RPMI7951 (cell line): ENCODE data around the genes UQCC6 and ALDH1L2.

- RAMPAGE, long total RNA, result no peak
Observed at GRCh38 chr12:102961092-102961839, 3.8 kb downstream of the ASCL1 start.

DNA sequence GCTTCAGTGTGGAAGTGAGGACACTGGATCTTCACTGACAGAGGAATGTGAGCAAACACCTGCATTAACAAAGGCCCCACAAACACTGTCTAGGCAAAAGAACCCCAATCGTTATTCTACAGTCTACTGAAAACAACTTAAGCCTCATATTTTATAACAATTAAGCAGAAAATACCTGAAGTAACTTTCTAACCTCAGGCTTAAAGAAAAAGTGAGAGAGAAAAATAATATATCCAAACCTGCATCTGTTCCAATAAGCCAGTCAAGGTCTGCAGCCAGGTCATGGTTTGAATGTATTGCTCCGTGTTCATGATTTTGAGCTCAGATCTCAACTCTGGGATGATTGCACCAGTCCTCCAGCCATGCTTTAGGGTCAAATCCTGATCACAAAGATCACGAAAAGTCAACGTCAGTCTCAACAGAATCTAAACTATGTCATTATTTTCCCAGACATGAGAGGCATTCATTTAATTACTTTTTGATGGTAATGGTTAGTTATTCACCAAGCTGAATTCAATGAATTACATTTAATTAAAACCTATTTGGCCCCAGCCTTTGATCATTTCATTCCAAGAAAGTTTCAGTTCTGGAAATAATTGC is 55.8 kb downstream of the NT5DC3 start:
- RAMPAGE, long total RNA, result no peak

GRCh38 chr12:103956841-103957712 is at the start of gene UQCC6:
TSS of gene UQCC6 (minus strand) at chr12:103957215.
- RAMPAGE, long total RNA, result no peak

GRCh38 chr12:104137037-104137465 is 959 bp downstream of the NFYB start:
- RAMPAGE, long total RNA, result no peak

DNA sequence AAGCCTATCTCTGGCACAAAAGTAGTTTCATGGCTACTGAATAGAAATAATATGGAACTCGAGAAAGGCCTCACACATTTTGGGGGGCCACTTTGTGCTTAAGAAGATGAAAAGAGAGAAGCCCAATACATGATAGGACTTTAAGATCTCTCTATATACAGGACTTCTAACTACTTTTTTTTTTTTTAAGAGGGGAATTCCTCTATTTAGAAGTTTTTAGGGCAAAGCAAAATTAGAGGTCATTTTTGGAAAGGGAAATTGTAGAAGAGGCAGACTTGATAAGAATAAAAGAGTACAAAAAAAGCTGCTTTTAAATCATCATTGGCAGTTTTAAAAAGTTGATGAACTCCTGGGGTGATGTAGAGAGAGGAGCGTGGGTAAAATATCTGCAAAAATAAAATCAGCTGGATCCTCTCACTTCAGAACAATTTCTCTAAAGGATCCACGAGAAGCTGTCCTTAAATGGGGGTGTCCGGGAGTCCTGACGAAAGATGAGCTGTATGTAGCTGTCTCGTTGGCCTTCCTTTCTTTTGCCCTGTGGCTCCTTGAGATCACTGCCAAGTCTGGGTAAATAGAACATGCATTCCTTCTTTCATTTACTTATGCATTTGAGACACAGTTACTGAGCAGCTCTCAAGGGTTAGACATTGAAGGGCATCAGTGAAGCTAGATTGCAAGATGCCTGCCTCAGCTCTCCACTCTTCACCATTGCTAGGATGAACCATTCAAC is 35.4 kb upstream of the TXNRD1 start:
- RAMPAGE, long total RNA, result no peak

- RAMPAGE, long total RNA, result no peak
Observed at GRCh38 chr12:104318557-104319081, 15.1 kb downstream of the EID3 start.

- RAMPAGE, long total RNA, result no peak
Observed at GRCh38 chr12:104329200-104329845, 25.8 kb downstream of the EID3 start.

- RAMPAGE, long total RNA, result no peak
Observed at GRCh38 chr12:104457925-104458211, 1.1 kb downstream of the CHST11 start.

- RAMPAGE, long total RNA, result no peak
Observed at GRCh38 chr12:104477524-104478094, 20.9 kb downstream of the CHST11 start.

GRCh38 chr12:104577587-104578034 is 120.9 kb downstream of the CHST11 start:
- RAMPAGE, long total RNA, result no peak

DNA sequence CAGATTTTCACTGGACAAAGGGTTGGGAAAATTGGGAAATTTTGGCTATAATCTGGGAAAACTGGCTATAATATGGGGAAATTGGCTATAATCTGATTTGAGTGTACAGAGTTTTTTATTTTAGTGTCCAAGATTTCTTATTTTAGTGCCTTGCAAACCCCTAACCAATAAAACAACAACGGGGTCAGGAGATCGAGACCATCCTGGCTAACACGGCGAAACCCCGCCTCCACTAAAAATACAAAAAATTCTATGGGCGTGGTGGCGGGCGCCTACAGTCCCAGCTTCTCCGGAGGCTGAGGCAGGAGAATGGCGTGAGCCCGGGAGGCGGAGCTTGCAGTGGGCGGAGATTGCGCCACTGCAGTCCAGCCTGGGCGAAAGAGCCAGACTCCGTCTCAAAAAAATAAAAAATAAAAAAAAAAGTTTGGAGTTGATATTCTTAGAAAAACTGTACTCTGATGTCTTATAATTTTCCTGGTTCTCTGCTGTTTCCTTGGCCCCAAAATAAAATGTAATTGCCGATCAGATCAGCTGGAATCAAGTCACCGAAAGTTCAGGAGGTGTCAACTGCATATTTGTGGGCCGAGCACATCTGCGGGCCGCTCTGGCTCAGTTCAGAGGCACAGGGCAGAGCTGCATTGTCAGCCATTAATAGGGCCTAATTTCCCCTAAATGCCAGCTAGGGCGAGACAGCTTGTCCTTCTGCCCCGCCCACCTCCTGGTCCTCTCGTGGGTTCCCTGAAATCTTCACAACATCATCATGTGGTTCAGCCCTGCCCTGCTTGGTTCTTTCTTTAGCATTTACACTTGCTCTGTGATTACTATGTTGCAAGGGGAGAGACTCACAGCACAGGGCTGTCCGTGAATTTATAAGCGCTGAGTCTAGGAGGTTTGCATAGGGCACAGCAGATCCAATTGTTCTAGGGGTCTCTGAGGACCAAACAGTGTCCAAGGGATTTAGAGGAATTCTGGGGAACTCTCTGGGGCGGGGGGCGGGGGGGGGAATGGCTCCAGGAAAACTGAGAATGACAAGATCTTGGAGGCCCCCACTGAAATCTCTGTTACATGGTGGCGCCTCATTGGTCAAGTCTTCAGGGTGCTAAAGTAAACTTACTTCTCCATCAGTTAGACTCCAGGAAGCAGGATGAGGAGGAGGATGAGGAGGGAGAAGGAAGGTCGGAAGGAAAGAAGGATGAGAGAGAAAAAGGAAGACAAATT is 148.8 kb downstream of the CHST11 start:
- RAMPAGE, long total RNA, result no peak

GRCh38 chr12:104637399-104638457 is 181.0 kb downstream of the CHST11 start:
- RAMPAGE, long total RNA, result no peak

GRCh38 chr12:104643600-104644280 is 187.0 kb downstream of the CHST11 start:
- RAMPAGE, long total RNA, result no peak

GRCh38 chr12:104669014-104669591 is 212.4 kb downstream of the CHST11 start:
- RAMPAGE, long total RNA, result no peak

DNA sequence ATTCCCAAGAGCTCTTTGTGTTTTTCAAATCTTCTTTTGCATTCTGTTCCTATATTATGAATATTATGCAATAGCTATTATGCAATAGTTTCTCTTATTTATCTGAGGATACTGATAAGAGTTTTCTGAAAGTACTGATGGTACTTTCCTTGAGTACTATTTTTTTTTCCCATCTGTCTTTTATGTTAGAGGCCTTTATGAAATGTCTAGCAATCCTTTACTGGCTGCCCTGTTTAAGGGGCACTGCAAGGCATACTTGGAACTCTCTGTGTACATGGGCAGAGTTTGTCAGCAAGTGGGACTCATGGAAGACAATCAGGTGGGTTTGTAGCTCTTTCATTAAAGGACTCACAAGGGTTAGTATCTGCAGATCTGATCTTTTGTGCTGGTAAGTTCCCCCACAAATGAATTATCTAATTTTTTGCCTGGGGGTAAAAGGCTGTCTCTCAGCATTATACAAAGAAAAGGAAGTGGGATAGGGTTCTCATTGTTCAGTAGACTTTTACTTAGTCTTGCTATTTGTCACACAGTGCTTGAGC is 93.3 kb downstream of the SLC41A2 start:
- RAMPAGE, long total RNA, result no peak

DNA sequence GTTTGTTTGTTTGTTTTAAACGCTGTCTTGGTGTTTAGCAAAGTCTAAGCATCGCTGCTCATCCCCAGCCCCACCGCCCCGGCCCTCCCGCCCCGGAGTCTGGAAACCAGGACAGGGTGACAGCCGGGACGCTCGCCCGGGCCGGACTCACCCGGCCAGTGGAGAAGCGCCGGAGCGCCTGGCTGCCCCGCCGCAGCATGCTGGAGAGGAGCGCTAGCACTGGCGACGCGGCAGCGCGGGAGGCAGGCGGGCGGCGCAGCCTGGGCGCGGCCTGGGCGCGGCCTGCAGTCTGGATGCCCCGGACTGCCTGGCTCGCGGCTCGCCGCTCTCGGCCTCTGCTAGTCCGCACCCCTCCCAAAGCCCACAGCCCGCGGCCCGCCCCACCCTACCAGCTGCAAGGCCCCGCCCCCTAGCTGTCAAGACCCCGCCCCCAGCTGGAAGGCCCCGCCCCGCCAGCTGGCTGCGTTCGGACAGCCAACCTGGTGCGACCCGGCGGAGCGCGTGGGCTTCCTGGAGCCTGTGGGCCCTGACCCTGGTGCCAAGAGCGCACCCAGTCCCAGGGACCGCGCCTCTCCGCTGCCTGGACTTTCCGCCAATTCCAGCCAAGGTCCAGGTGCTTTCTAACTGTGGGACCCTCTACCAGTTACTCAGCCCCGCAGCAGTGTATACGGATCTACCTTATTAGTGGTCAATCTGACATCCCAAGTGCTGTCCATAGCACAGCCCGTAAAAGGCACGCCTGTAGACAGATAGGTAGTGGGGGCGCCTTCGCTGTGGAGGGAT is at the start of gene ALDH1L2:
Gene ALDH1L2, minus strand, starts transcription at position 221 of the 783 bp plus-strand sequence.
- RAMPAGE, long total RNA, result no peak

- RAMPAGE, long total RNA, result no peak
Observed at GRCh38 chr12:105191913-105192857, 43.8 kb downstream of the APPL2 start.

DNA sequence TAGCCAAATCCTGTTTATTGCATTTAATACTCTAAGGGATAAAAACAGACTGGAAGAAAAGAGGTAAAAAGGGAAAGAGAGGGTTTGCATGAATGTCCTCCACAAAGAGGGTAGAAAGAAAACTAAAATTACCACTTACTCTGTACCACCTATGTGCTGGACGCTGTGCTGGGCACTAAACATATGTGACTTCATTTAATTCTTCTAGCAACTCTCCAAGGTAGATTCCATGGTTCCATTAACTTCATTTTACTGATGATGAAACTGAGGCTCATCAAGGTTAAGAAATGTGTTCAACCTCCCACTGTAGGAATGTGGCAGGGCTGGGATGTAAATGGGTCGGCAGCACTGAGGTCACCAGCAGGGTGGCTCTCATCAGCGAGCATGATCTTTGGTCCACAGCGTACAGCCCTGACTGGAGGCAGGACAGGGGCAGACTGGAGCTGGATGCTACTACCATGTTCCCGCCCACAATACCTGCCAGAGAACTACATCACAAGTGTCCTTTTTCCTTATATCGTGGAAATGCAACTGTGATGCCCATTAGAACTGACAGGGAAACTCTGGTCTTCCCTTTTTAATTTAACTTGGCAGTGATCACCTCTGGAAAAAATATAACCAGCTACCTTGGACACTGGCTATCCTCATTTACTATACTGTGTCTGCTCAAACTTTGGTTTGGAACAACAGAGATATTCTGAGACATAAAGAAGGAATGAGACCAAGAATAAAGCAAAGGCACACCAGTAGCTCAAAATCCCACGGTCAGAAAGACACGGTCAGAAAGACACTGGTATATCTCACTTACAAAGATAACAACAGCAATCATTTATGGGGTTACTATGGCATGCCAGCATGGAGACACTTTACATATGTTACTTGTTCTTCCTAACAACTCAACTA is 4.5 kb downstream of the APPL2 start:
- RAMPAGE, long total RNA, result no peak

GRCh38 chr12:105331309-105331744 is 836 bp downstream of the C12orf75 start:
- RAMPAGE, long total RNA, result no peak

DNA sequence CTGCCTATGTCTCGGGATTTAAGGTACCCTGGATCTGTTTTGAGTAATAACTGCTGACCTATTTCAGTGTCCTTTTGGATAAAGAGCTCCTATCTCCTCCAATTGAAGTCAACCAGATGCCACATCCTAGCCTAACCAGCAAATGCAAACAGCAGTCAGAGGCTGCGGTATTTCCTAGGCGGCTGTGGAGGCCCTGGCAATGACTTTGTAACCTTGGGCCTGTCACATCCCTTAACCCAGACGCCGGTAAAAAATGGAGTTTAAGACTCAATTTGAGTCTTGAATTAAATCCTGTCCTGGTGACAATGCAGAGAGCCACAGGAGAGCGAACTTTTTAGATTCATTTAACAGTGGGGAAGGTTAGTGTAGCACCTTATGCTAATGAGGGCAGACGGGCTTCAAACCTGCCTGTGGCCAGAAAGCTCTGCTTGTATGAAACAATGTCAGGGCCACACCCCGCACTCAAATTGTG is 1.3 kb downstream of the C12orf75 start:
- RAMPAGE, long total RNA, result no peak